ENCODE measurements around the genes CASP6, AP1AR and TIFA.

- PRO-cap, 3 experiments = no peak in any of the 3 experiments
- RRBS = no CpG with 5 or more reads among the region's 7 CpGs
These were observed 13.2 kb downstream of the GIMD1 start for GRCh38 chr4:106355354-106355718.

- PRO-cap, 3 experiments = no peak in any of the 3 experiments
- RRBS = no CpG with 5 or more reads among the region's 5 CpGs
These were observed 37.7 kb upstream of the DKK2 start for GRCh38 chr4:107073754-107074202.

- PRO-cap, 3 experiments = no peak in any of the 3 experiments
- RRBS = no CpG with 5 or more reads among the region's 4 CpGs
These were observed 12.2 kb upstream of the HADH start for GRCh38 chr4:107977533-107977915.

- PRO-cap, 3 experiments = no peak in any of the 3 experiments
- RRBS = no CpG with 5 or more reads among the region's 12 CpGs
These were observed 27.2 kb downstream of the LEF1 start for GRCh38 chr4:108141350-108142050.

- PRO-cap, 3 experiments = no peak in any of the 3 experiments
- RRBS = no CpG with 5 or more reads among the region's 2 CpGs
These were observed 22.4 kb downstream of the LEF1 start for GRCh38 chr4:108146344-108146706.

DNA sequence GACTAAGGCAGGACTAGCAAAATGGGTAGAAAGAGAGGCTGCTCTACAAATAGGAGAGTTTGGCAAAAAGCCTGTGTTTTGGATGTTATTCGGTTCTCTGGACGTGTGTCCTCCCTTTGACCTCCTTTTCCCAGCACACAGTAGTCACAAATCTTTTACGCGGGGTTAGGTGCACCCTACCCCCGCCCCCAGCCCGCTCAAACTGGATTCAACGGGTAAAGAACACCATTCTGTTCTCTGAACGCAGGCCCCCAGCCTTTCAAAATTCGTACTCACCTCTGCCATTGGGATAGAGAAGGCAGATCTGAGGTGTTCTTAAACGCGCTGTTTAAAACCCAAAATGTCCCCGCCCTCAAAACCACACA, 2.8 kb downstream of the LEF1 start:
- PRO-cap, 3 experiments = peak in 1 of 3 experiments; most common plus-strand start position 200 of the sequence (in 1)
- RRBS = no CpG with 5 or more reads among the region's 12 CpGs

DNA sequence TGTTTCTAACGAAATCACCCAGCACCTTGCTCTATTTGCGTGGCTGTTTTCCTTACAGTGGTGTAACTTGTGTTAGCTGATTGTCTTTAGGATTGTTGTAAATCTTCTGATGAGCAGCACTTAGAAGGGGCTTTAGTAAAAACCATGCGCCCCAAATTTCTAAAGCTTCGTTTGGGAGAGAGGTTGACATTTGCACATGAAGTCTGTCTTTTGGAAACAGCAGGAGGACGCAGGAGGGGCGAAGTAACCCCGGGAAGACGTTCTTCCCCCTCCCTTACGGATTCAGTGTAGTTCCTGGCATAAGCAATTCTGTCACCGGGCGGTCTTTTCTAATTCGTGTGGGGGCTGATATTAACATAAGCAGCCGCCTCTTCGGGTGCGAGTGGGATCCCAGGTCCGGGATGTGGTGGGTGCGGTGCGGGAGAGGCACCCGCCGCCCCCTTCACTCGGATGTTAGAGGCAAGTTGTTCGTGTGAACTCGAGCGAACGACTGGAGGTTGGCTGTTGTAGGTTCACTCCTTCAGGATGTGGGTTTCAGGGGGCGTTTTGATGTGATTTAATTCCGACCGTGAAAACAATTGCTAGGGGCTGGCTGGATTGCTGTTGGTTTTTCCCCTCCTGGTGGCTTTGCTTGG, 2.6 kb upstream of the LEF1 start:
- PRO-cap, 3 experiments = no peak in any of the 3 experiments
- RRBS = 9% methylated on average over 10 of the region's 28 CpGs

- PRO-cap, 3 experiments = no peak in any of the 3 experiments
- RRBS = no CpG with 5 or more reads among the region's 11 CpGs
These were observed 729 bp upstream of the COL25A1 start for GRCh38 chr4:109303145-109303628.

DNA sequence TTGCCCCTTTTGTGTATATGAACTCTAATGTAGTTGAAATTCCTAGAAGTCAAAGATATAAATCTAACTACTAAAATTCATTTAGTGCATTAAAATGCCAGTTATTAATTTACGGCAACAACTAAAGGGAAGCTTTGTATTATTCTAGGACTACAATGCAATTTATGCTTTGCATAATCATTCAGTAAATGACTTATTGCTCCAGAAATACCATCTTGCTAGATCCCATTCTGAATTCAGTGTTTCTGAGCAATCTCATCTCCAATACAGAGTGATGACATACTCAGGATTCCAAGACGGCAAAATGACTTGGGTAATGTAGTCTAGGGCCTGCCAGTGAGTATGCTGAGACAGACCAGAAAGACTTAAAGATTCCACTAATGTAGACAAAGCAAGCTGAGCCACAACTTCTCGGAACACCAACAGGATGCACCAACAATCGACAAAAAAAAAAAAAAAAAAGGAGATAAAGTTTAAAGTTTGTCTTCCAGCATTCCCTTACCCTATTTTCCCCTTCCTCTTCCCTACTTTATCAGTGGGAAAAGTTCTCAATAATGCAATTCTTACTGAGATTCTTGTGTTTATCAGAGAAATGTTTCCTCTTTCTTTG, 953 bp upstream of the SEC24B start:
- PRO-cap, 3 experiments = no peak in any of the 3 experiments
- RRBS = no CpG with 5 or more reads among the region's 4 CpGs

DNA sequence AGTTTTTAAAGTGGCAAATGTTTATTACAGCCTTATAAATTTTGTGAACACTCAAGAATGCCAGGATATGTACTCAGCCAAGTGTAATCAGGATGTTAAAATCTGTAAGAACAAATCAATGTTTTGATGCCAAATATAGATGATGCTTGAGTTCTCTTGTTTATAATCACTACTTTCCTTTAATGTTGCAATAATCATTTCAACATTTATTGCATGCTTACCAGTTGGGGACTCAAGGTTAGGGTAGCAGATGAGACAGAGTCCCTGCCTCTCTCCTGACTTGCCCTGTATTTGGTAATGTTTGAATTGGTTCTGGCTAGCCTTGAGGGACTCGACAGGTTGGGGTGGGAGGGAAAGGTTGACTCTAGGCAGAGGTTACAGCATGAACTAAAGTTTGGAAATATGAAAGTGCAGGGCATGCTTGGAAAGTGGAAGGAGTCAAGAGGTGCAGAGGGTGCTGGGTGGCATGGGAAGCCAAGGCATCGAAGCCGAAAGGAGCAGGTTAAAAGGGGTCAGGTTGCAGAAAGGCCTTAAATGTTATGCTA, 2.0 kb downstream of the SEC24B start:
- PRO-cap, 3 experiments = no peak in any of the 3 experiments
- RRBS = no CpG with 5 or more reads among the region's 3 CpGs

GRCh38 chr4:109501705-109502764, 58.0 kb upstream of the MCUB start:
- PRO-cap, 3 experiments = no peak in any of the 3 experiments
- RRBS = no CpG with 5 or more reads among the region's 8 CpGs

GRCh38 chr4:109527175-109527494, 32.9 kb upstream of the MCUB start:
- PRO-cap, 3 experiments = no peak in any of the 3 experiments
- RRBS = no CpG with 5 or more reads among the region's 3 CpGs

GRCh38 chr4:109557964-109558455, 2.0 kb upstream of the MCUB start:
- PRO-cap, 3 experiments = no peak in any of the 3 experiments
- RRBS = no CpG with 5 or more reads among the region's 6 CpGs

DNA sequence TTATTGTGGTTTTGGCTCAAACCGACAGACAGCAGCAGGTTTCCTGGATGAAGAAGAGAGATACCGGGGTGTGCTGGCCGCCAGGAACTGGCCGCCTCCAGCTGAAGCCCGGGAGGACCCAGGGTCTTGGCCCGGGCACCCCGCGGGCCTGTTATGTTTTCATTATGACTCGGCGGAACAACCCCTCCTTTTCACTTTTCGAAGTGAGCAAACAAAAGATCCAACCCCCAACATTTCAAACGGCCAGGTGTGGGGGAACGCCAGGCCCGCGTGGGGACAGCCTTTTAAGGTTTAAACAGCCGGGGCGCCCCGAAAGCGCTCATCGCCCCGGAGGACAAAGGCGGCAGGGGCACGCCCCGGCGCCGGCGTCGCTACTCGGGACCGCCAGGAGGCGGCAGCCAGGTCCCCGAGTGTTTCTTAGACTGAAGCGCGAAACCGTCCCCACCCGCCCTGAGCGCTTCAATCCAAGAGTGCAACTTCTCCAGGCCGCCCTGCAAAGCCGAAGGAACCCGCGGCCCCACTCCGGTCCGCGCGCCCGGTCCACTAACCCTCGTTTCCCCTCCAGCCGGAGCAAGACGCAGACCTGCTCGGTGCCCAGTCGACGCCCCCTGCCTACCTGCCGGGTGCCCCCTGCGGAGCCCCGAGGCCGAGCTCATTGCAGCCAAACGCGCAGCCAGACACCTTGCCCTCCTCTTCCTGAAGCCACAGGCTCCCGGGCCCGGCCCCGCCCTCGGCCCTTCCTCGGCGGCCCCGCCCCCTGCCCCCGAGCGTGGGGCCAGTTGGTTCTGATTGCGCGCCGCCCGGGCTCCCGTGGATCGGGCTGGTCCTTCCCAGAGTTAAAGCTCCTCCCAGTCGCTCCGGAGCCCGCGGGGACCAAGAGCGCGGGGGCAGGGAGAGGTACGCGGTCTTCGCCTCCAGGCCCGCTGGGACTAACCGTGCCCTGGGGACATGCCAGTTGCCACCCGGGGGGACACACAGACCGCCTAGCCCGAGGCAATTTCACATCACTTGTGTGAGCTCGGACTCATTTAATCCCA, at the start of gene CASP6:
Gene CASP6 (minus strand): TSS at position 706 of the 1,037 bp plus-strand sequence.
- PRO-cap, 3 experiments = peak in 3 of 3 experiments; most common plus-strand start position 238 of the sequence (in 2); most common minus-strand start position 706 of the sequence (in 3)
- RRBS = 2% methylated on average over 35 of the region's 88 CpGs

GRCh38 chr4:110066010-110066214, 132.5 kb downstream of the ELOVL6 start:
- PRO-cap, 3 experiments = no peak in any of the 3 experiments

- PRO-cap, 3 experiments = no peak in any of the 3 experiments
- RRBS = 34% methylated on average over 7 of the region's 25 CpGs
These were observed 2.2 kb downstream of the PITX2 start for GRCh38 chr4:110620639-110621064.

- PRO-cap, 3 experiments = no peak in any of the 3 experiments
- RRBS = no CpG with 5 or more reads among the region's 16 CpGs
These were observed 253.3 kb upstream of the PITX2 start for GRCh38 chr4:110876206-110876548.

- PRO-cap, 3 experiments = peak in 3 of 3 experiments; most common plus-strand start chr4:112231787 (in 1); most common minus-strand start chr4:112232131 (in 3)
- RRBS = 2% methylated on average over 30 of the region's 81 CpGs
These were observed at the start of gene AP1AR for GRCh38 chr4:112231687-112232796. Gene AP1AR, plus strand, starts transcription at chr4:112231787.

- PRO-cap, 3 experiments = peak in 3 of 3 experiments; most common plus-strand start chr4:112286037 (in 3); most common minus-strand start chr4:112285763 (in 1)
- RRBS = 1% methylated on average over 30 of the region's 62 CpGs
These were observed at the start of gene TIFA for GRCh38 chr4:112285352-112286254. Gene TIFA, minus strand, starts transcription at chr4:112285904.

DNA sequence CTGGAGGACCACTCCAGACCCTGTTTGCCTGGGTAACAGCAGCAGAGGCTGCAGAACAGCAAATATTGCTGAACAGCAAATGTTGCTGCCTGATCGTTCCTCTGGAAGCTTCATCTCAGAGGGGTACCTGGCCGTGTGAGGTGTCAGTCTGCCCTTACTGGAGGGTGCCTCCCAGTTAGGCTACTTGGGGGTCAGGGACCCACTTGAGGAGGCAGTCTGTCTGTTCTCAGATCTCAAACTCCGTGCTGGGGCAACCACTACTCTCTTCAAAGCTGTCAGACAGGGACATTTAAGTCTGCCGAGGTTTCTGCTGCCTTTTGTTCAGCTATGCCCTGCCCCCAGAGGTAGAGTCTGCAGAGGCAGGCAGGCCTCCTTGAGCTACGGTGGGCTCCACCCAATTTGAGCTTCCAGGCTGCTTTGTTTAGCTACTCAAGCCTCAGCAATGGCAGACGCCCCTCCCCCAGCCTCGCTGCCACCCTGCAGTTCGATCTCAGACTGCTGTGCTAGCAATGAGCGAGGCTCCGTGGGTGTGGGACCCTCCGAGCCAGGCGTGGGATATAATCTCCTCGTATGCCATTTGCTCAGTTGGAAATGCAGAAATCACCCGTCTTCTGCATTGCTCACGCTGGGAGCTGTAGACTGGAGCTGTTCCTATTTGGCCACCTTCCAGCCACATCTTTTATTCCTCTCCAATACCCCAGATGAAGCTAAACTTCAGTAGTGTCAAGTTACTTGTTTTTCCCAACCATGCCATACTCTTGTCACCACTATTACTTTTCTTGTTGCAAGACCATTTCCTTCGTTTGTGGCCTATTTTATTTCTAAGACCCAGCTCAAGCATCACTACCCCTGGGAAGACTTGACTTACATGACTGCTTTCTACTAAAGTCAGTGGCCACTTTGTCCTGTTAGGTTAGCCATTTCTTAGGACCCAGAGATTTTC, 12.1 kb downstream of the ALPK1 start:
- PRO-cap, 3 experiments = no peak in any of the 3 experiments
- RRBS = no CpG with 5 or more reads among the region's 16 CpGs